Breast epithelium (tissue), 2 donors: ENCODE results near the genes DIO1, IFT25 and CDCP2.

GRCh38 chr1:53893930-53894503, at the start of gene DIO1:
Gene DIO1 (plus strand): TSS chr1:53894187.
- PRO-cap, result no peak
- RAMPAGE, long total RNA, 2 experiments, result no peak in any of the 2 experiments

DNA sequence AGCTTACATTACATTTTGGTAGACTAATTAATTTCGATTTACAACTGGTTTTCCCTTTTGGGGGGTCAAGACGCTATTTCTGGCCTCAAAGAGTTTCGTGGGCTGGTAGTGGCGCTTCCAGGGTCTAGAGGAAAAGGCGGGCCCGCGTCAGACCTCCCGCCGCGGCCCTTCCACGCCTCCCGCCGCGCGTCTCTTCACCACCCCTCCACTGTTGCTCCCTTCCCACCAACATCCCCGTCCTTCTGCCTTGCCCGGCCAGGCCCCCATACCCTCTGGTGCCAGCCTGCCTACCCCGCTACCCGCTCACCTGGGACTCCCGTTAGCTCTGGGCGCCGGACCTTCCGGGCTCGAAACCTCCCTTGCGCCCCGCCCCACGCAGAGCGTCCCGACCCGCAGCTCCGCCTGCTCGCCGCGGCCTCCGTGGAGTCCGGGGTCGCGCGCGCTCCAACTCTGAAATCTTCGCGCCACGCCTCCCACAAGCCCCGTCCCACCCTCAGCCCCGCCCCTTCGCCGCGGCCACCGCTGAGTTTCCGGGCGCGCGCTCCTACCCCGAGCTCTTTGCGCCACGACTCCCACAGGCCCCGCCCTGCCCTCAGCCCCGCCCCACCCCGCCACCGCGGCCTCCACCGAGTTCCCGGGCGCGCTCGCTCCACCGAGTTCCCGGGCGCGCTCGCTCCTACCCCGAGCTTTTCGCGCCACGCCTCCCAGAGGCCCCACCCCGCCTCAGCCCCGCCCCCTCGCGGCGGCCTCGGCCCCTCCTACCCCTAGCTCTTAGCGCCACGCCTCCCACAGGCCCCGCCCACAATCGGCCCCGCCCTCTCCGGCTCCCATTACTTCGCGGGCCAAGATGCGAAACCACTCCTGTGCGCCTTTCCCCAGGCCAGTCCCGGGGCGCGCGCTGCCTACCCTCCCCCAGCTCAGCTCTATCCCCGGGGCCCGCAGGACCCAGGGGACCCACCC, at the start of gene IFT25:
IFT25 (minus strand) TSS at position 452 of the 960 bp plus-strand sequence.
- PRO-cap, result unidirectional peak, minus-strand start at position 349 of the sequence; unidirectional peak, minus-strand start at position 422 of the sequence; bidirectional peak, plus-strand start at position 833 of the sequence, minus-strand start at position 651 of the sequence
- RAMPAGE, long total RNA, 2 experiments, result start-site peak on the minus strand in 2 of 2 experiments, centred at positions 350 to 465 of the sequence, 38 to 1,265 reads per replicate

DNA sequence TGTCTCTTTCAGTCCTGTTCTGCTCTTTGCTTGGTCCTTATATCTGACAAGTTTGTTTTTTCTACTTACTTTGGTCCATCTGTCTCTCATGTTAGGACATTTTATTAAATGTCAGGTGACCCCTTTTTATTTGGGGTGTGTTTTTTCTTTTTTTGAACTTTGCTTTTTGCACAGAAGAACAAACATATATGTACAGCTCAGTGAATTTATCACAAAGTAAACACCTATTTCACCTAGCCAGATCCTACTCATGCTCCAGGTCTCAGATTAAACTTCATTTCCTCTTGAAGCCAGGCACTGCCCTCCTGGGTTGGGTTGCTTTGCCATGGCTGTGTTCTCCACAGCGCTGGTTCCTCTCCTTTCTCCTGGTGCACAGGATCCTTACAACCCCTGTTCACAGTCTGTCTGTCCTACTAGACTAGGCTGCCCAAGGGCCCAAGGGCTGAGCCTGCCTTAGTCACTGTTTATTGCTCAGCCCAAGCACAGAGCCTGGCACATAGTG, 40.9 kb downstream of the TCEANC2 start:
- PRO-cap, result no peak
- RAMPAGE, long total RNA, 2 experiments, result no peak in any of the 2 experiments

DNA sequence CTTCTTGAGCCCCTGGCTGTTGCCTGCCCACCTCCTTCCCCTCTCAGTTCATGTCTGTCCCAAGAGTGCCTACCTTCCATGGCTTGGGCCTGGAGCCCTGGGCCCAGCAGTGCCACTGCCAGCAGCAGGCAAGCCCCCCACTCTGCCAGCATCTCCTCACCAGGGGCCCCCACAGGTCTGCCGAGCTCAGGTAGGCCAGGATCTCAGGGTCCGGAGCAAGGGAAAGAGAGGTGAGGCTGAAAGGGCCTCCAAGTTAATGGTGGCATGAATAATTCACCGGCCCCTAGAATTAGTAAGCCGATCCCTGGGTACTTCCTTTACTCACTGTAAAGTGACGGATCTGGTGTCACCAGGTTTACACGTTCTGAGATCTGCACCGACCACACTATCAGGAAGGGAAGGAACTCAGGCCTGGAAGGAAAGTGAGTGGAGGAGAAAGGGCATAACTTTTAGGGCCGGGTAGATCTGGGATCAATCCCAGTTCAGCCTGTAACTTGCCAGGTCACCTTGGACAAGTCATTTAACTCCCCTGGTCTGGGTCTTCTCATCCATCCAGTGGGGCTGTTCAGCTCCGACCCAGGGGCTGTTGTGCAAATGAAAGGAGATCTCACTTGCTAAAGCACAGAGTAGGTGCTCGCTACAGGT, at the start of gene CDCP2:
CDCP2 (minus strand) TSS at position 230 of the 645 bp plus-strand sequence.
- PRO-cap, result no peak
- RAMPAGE, long total RNA, 2 experiments, result no peak in any of the 2 experiments

GRCh38 chr1:54218142-54218463, 18.1 kb downstream of the MRPL37 start:
- PRO-cap, result no peak
- RAMPAGE, long total RNA, 2 experiments, result no peak in any of the 2 experiments

DNA sequence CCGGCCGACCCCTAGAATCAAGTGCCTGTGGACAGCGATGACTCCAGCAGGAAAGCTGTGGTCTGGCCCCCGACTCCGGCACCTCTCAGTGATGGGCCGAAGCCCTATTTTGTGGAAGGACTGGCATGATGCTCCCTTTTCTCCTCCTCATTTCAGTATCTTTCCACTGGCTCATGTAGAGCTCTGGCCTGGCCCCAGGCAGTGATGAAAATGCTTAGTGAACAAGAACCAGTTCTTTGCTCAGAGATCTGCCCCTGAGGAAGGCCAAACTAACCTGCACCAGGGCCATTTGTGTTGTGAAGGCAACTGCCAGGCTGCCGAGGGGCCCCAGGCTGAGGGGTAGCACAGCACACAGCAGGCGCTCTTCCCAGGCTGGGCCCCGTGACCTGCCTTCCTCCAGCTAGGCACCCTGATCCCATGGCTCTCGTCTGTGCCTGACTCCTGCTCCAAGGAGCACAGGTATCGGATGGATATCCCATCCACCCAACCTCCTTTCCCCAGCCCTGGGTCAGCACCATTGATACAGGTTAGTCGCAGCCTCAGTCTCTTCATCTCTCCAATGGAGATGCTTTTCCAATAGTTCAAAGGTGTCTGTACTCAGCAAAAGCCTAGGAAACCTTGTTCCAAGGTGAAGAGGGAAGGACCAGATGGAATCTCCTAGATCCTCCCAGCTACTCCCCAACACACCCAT, 23.8 kb downstream of the MRPL37 start:
- PRO-cap, result no peak
- RAMPAGE, long total RNA, 2 experiments, result no peak in any of the 2 experiments

DNA sequence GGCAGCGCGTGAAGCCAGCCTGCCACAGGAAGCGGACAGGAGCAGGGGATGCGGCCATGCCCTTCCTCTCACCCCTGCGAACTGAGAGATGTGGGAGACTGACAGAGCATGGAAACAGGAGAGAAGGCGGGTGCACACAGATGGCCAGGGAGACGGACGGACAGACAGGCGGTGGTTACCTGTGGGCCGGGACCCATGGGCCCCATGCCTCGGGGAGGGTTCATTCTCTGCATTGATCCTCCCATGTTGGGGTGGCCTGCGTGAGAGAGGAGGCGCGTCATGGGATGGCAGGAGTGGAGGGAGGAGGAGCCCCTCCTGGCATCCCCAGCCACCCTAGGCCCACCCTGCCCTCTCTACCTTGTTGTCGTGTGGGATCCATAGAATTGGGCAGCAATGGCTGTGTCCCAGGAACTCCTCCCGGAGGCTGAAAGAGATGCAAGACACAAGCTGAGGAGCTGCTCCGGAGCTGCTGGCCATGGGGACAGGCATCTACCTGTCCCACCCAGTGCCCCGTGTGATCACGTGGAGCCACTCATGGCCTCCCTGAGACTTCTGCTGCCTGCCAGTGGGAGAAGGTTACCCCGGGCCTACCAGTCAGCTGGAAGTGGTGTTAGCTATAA, 51.6 kb downstream of the MRPL37 start:
- PRO-cap, result no peak
- RAMPAGE, long total RNA, 2 experiments, result no peak in any of the 2 experiments

DNA sequence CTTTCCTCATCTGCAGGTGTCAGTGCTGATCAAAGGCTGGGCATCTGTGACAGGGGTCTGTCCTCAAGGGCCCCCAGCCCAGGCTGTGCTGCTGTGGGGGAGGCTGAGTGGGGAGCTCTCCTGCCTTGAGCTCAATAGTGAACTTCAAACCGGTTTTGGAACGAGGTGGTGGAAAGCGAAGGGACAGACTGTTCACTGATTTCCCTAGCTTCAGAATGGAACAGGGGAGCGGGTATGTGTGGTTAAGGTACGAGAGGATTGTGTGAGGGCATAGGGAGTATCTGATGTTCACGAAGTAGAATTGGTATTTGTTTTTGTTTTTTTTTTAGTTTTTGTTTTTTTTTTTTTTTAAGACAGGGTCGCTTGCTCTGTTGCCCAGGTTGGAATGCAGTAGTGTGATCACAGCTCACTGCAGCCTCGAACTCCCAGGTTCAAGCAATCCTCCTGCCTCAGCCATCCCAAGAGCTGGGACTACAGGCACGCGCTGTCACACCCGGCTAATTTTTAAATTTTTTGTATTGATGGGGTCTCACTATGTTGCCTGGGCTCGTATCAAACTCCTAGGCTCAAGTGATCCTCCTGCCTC, 53.0 kb downstream of the MRPL37 start:
- PRO-cap, result no peak
- RAMPAGE, long total RNA, 2 experiments, result no peak in any of the 2 experiments

DNA sequence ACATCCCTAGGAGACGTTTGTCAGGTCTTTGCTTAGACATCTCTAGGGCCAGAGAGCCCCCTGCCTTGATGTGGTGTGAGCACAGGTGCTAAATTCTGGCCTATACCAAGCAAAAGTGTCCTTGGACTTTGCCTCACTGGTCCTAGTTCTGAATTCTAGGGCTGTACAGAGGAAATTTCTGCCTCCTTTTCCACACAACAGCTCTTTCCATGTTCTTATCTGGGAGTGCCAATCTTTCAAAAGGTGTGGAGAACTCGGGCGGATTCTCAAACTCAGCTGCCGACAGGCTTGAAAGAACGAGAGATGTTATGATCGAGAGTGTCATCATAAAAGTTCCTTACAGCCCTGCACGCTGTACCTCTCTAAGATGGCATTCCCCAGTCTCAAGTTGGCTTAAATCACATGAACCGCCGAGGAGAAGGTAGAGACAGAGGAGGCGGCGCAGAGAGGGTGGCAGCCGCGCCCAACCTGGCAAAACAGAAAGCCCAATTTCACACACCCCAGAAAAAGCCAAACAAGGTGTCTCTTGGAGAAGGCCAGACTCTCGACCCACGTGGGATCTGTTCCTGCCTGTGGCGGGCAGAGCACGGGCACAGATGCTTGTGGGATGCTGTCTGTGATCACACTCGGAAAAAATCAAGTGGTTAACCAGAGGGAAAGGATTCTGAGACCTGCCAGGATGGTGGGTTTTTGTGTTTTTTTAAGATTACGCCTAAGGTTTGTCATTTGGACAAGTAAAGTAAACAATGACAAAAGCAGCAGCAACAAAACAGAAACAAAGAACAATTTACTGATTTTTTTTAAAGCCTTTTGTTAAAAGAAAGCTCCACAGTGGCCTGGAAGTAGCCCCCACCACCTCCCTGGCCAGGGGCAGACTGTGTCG, 80.6 kb downstream of the MRPL37 start:
- PRO-cap, result no peak
- RAMPAGE, long total RNA, 2 experiments, result no peak in any of the 2 experiments

GRCh38 chr1:54285161-54285580, 85.2 kb downstream of the MRPL37 start:
- PRO-cap, result no peak
- RAMPAGE, long total RNA, 2 experiments, result no peak in any of the 2 experiments

DNA sequence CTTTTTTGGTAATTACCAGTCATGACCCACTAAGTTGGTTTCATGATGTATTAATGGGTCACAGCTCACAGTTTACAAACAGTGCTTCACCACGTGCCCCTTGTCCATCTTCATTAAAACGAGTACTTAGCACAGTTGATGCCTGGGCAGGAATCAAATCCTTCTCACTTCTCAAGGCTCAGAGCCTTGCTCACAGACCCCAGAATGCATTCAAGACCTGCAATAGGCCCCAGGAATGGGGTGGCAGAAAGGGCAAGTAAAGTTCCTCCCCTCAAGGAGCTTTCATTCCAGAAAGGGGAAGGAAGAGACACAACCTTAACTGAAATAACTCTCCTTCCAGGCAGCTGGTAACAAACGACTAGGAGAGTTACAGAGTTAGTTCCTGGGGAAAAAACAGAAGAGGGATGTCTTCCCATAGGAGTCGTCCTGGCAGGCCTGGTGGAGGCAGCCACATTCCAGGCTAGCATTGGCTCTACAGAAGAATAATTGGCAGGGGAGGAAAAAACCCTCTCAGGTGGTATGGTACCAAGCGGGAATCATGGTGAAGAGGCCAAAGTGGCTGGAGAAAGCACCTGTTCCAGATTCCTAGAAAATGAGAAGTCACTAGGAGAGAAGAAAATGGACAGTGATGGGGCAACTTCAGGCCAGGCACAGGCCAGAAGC, 155.4 kb upstream of the ACOT11 start:
- PRO-cap, result no peak
- RAMPAGE, long total RNA, 2 experiments, result no peak in any of the 2 experiments

- PRO-cap, result no peak
- RAMPAGE, long total RNA, 2 experiments, result no peak in any of the 2 experiments
Measured at GRCh38 chr1:54404805-54405766, 142.9 kb upstream of the ACOT11 start.

GRCh38 chr1:54405767-54406689, 142.0 kb upstream of the ACOT11 start:
- PRO-cap, result bidirectional peak, plus-strand start at chr1:54406544, minus-strand start at chr1:54406385
- RAMPAGE, long total RNA, 2 experiments, result no peak in any of the 2 experiments

DNA sequence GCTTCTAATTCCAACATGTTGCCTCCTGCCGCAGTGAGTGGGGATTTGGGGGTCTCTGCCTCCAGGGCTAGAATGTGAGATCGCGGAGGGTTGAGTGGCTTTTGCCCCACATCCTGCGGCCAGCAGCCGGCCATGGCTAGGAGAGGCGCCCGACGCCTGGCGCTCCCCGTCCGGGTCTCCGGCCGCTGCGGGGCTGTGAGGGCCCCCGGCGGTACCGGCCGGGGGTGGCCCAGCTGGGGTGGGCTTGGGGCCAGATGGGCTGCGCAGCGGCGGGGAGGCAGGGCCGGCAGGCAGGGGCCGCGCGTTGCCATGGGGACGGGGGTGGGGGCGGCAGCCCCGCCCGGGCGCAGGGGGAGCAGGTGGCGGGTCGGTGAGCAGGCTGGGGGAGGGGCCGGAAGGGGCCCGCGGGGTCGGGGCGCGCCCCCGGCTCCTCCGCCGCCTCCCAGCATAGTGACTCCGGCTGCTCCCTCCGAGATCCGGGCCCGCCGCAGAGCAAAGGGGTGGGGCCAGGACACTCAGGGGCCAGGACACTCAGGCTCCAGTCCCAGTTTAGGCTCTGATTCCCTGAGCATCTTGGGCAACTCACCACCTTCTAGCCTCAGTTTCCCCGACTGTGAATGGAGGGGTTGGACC, 73.3 kb upstream of the ACOT11 start:
- PRO-cap, result no peak
- RAMPAGE, long total RNA, 2 experiments, result no peak in any of the 2 experiments

GRCh38 chr1:54487361-54488785, 60.2 kb upstream of the ACOT11 start:
- PRO-cap, result bidirectional peak, plus-strand start at chr1:54488528, minus-strand start at chr1:54488368
- RAMPAGE, long total RNA, 2 experiments, result no peak in any of the 2 experiments

DNA sequence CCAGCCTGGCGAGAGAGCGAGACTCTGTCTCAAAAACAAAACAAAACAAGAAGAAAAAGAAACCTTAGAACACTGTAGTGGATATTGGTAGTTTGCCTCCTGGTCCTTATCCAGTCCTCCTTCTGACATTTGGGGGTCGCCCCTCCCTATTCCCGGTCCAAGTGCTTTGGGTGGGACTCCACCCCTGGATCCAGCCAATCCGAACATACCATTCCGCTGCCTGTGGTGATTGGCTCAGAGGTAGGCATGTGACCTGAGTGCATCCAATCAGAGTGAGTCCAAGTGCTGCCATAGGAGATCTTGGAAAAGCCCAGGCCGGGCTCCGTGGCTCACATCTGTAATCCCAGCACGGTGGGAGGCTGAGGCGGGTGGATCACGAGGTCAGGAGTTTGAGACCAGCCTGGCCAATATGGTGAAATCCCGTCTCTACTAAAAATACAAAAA, 33.9 kb upstream of the ACOT11 start:
- PRO-cap, result no peak
- RAMPAGE, long total RNA, 2 experiments, result no peak in any of the 2 experiments

DNA sequence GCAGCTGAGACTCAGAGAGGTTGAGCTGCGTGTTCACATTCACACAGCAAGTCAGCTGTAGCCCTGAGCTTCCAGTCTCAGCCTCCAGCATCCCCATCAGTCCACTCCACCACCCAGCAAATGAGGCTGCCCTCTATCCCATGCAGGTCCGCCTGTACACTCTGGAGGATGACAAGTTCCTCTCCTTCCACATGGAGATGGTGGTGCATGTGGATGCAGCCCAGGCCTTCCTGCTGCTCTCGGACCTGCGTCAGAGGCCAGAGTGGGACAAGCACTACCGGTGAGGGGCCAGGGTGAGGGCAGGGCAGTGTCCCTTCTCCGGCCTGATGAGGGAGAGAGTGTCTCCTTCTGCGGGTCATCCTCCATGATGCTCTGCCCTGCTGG, 18.4 kb downstream of the FAM151A start:
- PRO-cap, result no peak
- RAMPAGE, long total RNA, 2 experiments, result no peak in any of the 2 experiments

GRCh38 chr1:54851152-54852079, 35.6 kb downstream of the DHCR24 start:
- PRO-cap, result no peak
- RAMPAGE, long total RNA, 2 experiments, result no peak in any of the 2 experiments

GRCh38 chr1:54922797-54923247, 35.8 kb upstream of the DHCR24 start:
- PRO-cap, result no peak
- RAMPAGE, long total RNA, 2 experiments, result no peak in any of the 2 experiments

DNA sequence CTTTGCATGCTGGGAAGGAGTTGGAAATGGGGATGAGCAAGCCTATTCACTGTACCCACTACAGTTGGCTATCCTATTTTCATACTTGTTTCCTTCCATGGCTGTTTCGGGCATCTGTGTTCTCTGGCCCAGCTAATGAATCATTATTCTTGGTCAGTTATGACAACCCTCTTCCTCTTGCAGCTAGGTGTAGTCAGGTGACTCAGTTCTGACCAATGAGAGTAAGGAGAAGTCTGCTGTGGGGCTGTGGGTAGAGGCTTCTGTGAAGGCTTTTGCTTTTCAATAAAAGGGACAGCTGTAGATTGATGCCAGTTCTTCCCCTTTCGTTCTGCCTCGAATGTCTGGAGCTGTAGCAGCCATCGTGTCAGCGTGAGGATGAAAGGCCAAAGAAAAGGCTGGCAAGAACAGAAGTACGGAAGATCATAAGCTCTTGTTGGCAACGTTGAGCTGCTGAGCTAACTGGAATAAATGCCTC, 14.4 kb upstream of the TMEM61 start:
- PRO-cap, result no peak
- RAMPAGE, long total RNA, 2 experiments, result no peak in any of the 2 experiments